ENCODE measurements around a stretch of chr12.

- RRBS = no CpG with 5 or more reads among the region's 4 CpGs
Observed at GRCh38 chr12:28462517-28463335, 272.5 kb downstream of the CCDC91 start.

GRCh38 chr12:28574490-28575464, 384.5 kb downstream of the CCDC91 start:
- RRBS = no CpG with 5 or more reads among the region's 5 CpGs

GRCh38 chr12:29153040-29153842, 4.2 kb downstream of the FAR2 start:
- RRBS = no CpG with 5 or more reads among the region's 5 CpGs

DNA sequence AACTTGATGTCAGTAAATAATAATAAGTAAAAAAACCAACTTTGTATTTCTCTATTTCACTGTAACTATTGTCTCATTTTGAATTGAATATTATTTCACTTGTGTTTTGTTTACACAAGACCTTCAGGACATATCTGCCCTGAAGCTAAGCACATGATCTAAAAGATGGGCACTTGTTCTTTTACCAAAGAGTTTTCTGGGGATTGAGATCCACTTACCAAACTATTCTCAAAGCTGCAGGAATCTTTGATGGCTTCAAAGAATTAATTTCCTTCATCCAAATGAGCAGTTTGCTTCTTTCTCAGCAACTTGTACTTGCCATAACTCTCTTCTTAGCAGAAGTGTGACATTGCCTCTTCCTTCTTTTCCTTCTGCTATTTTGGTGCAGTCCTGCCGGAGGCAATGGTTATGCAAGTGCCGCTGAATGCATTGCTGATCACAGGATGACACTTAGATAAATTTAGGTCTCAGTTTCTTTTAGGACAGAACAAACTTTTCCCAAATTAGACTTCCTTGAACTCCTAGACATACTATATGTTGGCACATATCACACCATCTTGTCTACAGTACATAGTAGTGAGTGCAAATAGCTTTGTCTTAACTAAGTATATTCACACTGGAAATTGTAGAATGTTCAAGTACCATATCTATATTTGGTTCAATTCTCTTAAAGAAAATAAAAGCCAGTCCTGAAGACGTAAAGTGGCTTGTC, 9.2 kb downstream of the FAR2 start:
- RRBS = no CpG with 5 or more reads among the region's 3 CpGs

- RRBS = no CpG with 5 or more reads among the region's 2 CpGs
Observed at GRCh38 chr12:29583025-29583772, 85.7 kb upstream of the OVCH1 start.

GRCh38 chr12:29749905-29750436, 33.8 kb downstream of the TMTC1 start:
- RRBS = no CpG with 5 or more reads among the region's 2 CpGs

GRCh38 chr12:30200757-30201167, 417.0 kb upstream of the TMTC1 start:
- RRBS = 8% methylated on average over 8 of the region's 21 CpGs

DNA sequence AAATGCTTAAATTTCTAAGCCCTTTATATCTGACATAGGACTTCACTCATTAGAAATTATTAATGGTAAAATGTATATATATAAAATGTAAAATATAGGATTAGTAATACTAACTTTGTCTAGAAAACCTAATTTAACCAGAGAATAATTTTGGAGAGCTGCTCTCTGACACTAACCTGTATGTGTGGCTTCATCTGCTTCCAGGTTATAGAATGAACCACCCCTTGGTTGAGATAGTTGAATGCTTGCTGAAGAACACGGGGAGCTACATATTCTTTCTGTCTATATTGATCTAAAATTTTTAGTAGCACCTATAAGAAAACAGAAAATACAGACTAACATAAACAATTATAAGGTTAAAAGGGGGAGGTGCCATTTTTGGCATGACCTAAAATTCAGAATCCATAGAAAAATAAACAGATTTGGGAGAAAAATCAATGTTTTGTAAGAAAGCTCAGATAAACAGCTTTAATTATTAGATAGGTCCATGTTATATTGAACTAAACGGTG, 24.8 kb downstream of the IPO8 start:
- RRBS = no CpG with 5 or more reads among the region's 2 CpGs

- RRBS = no CpG with 5 or more reads among the region's 2 CpGs
Observed at GRCh38 chr12:30793450-30793723, 38.6 kb upstream of the CAPRIN2 start.

- RRBS = 32% methylated on average over 9 of the region's 73 CpGs
Observed at GRCh38 chr12:30822308-30823513, 68.0 kb upstream of the CAPRIN2 start.

DNA sequence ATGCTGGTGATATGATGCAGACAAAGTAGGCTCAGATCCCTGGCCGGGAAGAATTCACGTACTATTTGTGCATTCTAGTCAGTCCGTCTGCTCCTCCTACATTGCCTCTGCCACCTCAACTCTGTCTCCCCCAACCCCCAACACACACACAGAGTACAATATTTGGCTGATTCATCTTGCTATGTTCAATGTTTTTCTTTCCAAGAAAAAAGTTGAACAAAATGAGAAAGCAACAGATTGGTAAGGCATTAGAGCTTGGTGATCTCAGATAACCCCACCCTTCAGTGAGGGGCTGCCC, 66.1 kb upstream of the TSPAN11 start:
- RRBS = no CpG with 5 or more reads among the region's 3 CpGs

DNA sequence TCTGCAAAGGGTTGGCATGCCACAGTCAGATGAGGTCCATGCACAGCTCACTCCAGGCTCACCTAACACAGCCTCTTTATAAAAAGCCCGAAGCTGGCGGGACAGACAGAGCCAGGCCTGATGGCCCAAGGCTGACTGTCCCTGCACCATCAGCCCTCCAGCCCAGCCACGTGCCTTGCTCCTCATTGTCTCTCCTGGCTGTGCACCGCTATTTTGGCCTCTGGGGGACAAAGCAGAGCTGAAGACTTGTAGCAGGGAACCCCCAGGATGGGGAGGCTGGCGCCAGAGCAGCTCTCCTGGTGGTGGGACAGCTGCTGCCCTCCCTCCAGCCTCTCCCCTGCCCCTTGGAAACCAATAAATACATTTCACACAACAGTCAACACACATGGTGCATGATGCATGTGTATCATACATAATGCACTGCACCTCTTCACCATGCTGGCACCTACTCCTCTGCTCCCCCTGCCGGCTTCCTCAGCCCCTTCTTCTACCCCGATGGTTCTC, 61.6 kb upstream of the DDX11 start:
- RRBS = no CpG with 5 or more reads among the region's 7 CpGs

- RRBS = no CpG with 5 or more reads among the region's 11 CpGs
Observed at GRCh38 chr12:31083759-31084135, 10.1 kb downstream of the DDX11 start.

DNA sequence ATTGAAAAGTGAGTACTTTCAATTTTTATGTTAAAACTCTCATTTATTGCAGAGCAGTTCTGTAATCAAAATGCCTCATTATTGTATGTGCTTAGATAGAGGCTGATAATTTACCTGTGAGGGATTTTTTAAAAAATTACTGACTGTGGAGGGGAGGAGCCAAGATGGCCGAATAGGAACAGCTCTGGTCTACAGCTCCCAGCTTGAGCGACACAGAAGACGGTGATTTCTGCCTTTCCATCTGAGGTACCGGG, 89.2 kb downstream of the DDX11 start:
- RRBS = no CpG with 5 or more reads among the region's 4 CpGs

DNA sequence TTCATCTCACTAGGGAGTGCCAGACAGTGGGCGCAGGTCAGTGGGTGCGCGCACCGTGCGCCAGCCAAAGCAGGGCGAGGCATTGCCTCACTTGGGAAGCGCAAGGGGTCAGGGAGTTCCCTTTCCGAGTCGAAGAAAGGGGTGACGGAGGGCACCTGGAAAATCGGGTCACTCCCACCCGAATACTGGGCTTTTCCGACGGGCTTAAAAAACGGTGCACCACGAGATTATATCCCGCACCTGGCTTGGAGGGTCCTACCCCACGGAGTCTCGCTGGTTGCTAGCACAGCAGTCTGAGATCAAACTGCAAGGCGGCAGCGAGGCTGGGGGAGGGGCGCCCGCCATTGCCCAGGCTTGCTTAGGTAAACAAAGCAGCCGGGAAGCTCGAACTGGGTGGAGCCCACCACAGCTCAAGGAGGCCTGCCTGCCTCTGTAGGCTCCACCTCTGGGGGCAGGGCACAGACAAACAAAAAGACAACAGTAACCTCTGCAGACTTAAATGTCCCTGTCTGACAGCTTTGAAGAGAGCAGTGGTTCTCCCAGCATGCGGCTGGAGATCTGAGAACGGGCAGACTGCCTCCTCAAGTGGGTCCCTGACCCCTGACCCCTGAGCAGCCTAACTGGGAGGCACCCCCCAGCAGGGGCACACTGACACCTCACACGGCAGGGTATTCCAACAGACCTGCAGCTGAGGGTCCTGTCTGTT, 89.7 kb downstream of the DDX11 start:
- RRBS = no CpG with 5 or more reads among the region's 28 CpGs

- RRBS = no CpG with 5 or more reads among the region's 3 CpGs
Observed at GRCh38 chr12:31321888-31322447, 4.0 kb downstream of the SINHCAF start.

GRCh38 chr12:31325795-31325972, 266 bp downstream of the SINHCAF start:
- RRBS = no CpG with 5 or more reads among the region's 5 CpGs

DNA sequence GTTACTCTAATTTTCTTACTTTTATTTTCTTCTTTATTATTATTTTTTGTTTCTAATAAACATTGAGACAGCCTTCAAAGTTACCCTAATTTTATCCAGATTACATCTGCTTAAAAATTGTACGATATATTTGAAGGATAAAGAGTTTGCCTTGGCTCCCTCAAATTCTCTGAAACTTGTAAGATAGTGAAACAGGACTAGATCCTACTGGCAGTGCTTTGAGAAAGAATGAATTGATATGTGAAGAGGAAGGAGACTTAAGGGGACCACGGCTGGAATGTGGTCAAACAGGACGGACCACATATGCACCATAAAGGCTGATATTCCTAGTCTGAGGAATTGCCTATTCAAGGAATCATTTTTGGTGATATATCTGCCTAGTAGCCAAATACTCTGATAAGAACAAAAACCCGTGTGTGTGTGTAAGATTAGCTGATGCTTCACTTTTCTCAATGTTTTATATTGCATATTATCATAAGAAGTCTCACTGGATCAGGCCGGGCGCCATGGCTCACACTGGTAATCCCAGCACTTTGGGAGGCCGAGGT, 14.3 kb upstream of the SINHCAF start:
- RRBS = no CpG with 5 or more reads among the region's 7 CpGs

DNA sequence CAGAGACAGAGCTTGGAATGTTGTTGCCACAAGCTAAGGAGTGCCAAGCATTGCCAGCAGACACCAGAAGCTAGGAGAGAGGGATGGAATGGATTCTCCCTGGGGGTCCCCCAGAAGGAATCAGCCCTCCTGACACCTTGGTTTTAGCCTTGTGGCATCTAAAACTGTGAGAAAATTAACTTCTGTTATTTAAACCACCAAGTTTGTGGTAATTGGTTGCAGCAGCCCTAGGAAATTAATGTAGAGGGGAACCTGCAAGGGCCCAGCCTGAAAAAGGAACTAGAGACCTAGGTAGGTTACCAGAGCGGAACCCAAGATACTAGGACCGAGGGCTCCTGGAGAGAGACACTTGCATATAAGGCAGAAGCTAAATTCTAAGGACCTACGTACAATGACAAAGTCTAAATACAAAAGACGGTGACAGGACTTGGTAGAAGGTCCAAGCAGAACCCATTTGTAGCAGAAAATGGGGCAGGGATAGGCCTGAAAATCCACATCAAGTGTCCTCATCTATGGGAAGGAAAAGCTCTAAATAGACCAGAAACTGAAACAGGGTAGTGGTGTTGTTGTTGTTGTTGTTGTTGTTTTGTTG, 8.2 kb upstream of the DENND5B start:
- RRBS = no CpG with 5 or more reads among the region's 4 CpGs